ENCODE results near the gene STX7.

GRCh38 chr6:131042765-131043027 is 20.3 kb downstream of the EPB41L2 start:
- RRBS: no CpG with 5 or more reads among the region's 2 CpGs

- RRBS: no CpG with 5 or more reads among the region's 5 CpGs
Observed at GRCh38 chr6:131510041-131510685, 62.9 kb upstream of the ARG1 start.

DNA sequence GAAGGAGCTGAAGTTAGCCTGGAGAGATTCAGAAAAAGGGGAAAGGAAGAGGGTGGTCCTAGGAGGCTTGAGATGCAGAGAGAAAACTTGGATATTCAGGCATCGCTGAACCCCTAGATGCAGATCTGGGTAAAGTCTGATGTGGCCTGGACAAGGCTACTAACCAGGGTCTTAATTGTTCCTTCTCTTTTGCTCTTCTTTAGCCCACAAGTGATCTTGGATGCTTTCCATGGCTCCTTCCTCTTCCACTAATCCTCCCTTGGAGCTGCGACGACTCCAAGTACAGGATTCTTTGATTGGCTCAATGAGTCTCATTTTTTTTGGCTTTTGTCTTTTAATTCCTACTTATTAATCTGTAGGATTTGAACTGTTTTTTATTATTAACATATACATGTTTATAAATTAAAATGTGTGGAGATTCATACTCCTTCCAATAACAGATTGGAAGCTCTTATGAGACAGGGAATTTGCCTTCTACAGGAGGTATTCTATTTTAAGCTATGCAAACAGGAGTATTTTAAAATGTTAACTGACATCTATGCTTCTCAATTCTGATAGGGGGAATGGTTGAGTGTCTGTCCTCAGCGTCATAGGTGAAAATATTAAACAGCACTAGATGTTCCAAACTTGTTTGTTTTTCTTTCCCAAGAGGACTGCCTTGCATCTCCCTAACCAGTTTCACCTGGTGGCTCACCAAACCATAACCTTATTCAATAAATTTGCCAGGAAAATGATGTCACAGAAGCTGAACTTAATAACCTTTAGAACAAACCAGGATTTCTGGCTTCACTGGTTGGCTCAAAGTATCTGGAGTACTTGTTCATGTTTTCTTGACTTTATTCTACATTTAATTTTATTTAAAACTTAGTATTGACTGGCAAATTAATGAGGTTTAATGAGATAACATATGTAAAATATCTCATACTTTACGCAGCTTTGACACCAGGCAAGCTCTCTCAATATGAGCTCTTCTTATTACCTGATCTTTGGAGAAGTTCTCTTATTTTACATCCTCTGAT is 24.7 kb upstream of the ARG1 start:
- RRBS: no CpG with 5 or more reads among the region's 5 CpGs

GRCh38 chr6:132132850-132133576 is 181.8 kb upstream of the CCN2 start:
- RRBS: no CpG with 5 or more reads among the region's 3 CpGs

DNA sequence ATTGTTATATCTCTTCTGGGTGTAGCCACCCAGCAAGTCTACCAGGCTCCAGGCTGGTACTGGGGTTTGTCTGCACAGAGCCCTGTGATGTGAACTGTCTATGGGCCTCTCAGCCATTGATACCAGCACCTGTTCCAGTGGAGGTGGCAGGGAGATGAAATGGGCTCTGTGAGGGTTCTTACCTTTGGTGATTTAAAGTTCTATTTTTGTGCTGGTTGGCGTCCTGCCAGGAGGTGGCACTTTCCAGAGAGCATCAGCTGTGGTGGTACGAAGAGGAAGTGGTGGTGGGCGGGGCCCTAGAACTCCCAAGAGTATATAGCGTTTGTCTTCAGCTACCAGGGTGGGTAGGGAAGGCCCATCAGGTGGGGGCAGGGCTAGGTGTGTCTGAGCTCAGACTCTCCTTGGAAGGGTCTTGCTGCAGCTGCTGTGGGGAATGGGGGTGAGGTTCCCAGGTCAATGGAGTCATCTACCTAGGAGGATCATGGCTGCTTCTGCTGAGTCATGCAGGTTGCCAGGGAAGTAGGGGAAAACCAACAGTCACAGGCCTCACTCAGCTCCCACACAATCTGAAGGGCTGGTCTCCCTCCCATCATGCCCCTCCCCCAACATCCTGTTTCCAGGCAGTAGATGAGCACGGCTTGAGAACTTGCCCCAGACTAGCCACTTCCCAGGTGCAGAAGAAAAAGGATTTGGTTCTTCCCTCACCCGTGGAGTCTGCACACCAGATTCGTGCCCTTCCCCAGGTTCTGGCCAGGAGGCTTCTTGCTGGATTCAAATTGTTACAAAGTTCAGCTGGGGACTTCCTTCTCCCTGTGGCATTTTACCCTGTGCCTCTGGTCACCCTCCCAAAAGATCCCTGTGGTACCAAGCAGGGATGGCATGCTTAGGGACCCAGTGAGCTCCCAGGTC is 46.6 kb downstream of the MOXD1 start:
- RRBS: no CpG with 5 or more reads among the region's 7 CpGs

GRCh38 chr6:132512324-132513411 is at the start of gene STX7:
Gene STX7, minus strand, starts transcription at chr6:132513116.
- RRBS: 2% methylated on average over 14 of the region's 69 CpGs

DNA sequence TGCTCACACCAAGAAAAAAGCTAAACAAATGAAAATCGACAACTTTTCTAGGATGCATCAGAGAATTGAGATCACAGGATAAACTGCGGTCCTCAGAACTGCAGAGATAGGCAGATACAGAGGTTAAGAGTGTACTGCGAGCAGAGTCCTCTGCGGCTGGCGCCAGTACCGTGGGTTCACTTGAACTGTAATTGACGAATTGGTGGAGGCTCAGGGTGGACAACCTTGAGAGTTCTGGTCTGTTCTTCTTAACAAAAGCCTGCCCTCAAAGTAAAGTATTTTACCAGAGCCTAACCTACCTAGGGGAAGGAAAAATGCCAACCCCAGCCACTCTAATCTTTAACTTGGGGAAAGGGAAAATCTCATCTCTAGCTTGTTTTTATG is 2.4 kb upstream of the VNN1 start:
- RRBS: no CpG with 5 or more reads among the region's 7 CpGs

GRCh38 chr6:132821426-132821922 is 7.1 kb downstream of the RPS12 start:
- RRBS: no CpG with 5 or more reads among the region's 5 CpGs

- RRBS: 0% methylated on average over 4 of the region's 22 CpGs
Observed at GRCh38 chr6:133241534-133241785, 303 bp downstream of the EYA4 start.

DNA sequence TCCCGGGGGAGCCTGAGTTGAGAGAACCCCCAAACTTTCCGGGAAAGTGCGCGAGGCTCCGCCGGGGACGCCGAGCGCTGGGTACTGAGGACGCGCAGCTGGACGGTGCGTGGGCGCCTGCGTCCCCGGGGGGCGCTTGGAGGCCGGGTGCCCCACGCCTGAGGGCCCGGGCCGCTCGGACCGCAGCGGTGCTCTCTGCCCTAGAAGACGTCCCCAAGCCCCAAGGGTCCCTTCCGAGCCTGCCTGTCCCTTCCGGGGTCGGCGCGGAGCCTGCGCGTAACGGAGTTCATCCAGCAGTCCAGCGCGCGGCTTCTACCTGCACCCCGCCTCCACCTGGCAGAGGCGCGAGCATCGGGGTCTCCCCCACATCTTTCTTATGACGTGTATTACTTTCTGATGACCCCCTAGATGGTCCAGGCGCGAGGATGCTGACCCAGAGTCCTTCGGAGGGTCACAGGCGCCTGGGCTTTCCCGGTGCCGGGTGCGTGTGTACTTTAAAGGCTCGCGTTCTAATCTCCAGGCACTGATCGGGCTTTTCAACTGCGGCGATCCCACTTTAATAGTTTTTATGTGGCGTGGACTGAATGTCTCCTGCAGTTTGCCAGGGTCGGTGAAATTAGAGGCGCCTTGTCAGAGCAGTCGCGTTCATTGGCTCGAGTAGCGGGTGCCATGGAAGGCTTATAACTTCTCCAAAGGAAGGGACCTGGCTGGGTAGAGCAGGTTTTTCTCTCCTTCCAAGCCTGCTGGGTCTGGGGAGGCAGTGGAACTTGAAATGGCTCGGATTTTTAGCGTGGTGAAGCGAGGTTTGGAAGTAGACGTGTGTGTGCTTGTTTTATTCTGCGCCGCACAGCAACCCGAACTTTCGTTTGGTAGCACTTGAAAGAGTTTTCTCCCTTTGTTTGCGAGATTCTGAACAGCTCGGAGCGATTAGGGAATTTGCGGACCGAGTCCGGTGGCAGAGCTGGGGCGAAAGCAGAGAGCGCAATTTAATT is 925 bp downstream of the EYA4 start:
- RRBS: 2% methylated on average over 19 of the region's 76 CpGs

DNA sequence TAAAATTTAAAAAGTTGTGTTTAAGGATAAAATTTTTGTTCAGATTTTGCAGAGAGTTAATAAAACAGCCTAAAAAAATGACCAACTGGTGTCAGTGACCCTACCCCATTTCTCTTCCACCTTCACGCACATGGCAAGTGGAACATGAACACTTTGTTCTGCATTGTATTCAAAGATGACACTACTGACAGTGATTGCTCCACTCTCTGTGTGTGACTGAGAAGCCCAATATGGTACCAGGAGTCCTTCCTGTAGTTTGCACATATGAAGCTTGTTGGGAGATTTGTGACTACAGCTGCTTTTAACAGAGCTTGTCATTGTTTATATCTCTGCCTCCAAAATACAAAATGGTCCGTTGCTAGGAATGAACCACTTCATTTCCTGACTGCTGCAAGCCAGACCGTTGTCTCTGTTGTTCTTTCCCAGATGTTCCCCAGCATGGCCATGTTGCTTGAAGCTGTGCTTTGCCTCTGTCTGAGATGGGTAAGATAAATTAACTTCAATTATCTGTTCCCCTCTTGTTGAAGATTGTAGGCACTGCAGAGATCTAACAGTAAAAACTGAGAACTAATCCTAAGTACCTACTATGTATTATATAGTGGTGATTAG is 140.2 kb upstream of the TCF21 start:
- RRBS: no CpG with 5 or more reads among the region's 3 CpGs

- RRBS: 98% methylated on average over 10 of the region's 13 CpGs
Observed at GRCh38 chr6:133837069-133837385, 51.9 kb upstream of the TCF21 start.

DNA sequence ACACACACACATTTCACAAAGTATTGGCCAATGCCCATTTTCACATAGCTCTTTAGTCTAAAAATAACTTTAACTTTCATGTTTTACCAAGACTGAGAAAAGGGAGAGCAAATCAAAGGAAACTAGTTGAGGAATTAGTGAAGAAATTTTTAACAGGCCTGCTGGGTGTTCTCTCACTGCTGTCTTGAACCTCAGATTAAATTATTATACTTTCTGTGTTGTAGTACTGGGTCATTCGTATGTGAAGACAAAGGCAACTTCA is 1.7 kb upstream of the TCF21 start:
- RRBS: no CpG with 5 or more reads among the region's 1 CpG

DNA sequence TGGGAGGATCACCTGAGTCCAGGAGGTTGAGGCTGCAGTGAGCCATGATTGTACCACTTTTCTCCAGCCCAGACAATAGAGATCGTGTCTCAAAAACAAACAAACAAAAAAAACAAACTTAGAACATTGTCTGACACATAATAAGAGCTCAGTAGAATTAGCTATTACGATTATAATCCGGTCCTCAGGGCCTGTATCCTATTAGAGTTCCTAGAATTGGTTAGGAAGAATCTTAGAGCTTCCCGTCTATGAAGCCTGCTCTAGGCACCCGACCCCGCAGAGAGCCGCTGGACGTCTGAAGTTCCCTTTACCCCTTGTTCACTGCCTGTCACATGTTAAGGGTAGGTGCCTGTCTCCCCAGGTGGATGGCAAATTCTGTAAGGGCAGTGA is 113.9 kb upstream of the SLC2A12 start:
- RRBS: no CpG with 5 or more reads among the region's 8 CpGs

DNA sequence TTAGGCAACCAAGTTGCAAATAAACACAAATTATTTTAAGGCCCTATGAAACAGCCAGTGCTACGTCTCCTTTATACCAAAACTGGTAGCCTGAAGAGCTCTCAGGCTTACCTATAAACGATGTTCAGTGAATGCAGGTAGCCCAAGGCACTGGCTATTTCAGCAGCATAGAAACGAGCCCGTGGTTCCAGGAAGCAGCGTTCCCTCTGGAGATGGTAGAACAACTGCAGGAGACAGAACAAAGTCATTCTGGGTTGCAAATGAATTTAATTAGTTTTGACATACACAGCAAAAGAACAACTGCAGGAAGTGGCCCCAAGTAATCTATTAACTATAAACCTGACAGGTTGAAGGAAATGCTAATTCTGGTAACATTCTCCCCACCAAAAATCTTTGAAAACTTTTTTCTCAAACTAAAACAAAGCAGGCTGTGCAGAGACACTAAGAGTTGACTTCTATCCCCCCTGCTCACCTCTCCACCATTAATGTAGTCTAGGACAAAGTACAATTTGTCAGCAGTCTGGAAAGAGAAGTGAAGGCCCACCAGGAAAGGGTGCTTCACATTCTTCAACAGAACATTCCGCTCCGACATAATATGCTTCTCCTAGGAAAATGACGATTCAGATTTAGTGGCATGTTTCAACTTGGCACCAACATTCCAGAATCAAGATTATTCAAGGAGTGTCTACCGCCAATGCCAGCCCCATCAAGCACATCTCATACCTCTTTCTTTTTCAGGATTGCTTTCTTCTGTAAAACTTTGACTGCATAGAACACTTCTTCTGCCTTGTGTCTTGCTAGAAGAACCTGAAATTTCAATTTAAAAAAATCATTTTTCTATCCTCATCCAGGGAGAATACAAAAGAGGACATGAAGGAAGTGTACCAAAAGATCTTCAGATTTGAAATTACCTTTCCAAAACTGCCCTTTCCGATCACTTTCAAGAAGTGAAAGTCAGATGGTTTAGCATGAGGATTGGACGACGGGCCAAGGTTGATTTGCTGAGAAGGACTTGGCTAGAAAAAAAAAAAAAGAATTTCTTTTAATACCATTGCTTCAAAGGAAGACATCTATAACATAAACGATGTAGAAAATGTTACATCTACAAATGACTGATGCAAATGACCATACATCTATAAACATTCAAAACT is 120.5 kb upstream of the SLC2A12 start:
- RRBS: no CpG with 5 or more reads among the region's 13 CpGs

GRCh38 chr6:134173702-134174191 is 121.3 kb upstream of the SLC2A12 start:
- RRBS: no CpG with 5 or more reads among the region's 5 CpGs

- RRBS: 8% methylated on average over 12 of the region's 31 CpGs
Observed at GRCh38 chr6:134176252-134176776, 123.9 kb upstream of the SLC2A12 start.

DNA sequence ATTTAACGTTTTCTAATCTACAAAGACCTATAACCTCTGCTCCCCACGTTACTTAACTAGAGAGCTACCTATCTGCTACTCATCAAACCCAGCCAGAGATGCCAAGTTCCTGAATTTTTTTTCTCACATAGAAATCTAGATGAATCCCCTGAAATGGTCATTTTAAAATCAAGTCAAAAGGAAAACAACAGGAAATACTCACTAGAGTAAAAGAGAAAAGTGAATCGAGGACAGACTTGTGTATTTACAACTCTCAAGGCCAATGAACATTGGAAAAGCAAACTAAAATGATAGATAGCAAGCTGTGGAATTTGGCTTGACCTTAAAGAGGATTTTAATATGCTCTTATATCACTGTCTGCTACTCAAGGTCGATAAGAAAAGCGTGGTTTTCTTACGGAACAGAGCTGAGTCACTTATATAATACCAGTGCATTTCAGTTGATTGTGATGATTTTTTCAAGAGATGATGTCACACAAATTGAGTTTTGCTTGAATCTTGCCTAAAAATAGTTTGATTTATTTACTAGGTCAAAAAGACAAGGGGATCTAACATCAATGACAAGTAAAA is 67.9 kb downstream of the SGK1 start:
- RRBS: no CpG with 5 or more reads among the region's 6 CpGs

- RRBS: no CpG with 5 or more reads among the region's 7 CpGs
Observed at GRCh38 chr6:134307725-134308470, 10.0 kb downstream of the SGK1 start.

All from epithelial cell of esophagus (primary cell).